ENCODE measurements around a stretch of chr11.

DNA sequence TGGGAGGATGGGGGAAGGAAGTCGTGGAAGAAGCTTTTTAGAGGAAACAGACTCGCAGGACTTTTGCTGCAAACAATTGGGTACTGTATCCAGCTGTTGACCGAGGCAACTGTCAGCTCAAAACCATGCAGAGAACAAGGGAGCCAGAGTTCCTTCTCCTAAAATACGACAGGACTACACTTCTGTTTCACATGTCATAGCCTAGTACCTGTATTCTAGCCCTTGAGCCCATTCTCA, 66.7 kb downstream of the GAB2 start:
- PRO-cap: no peak
- RAMPAGE, long total RNA, 4 experiments: no peak in any of the 4 experiments

GRCh38 chr11:78369396-78369894, 48.2 kb downstream of the GAB2 start:
- PRO-cap: no peak
- RAMPAGE, long total RNA, 4 experiments: no peak in any of the 4 experiments

GRCh38 chr11:78418409-78418817, 793 bp upstream of the GAB2 start:
- PRO-cap: no peak
- RAMPAGE, long total RNA, 4 experiments: no peak in any of the 4 experiments

DNA sequence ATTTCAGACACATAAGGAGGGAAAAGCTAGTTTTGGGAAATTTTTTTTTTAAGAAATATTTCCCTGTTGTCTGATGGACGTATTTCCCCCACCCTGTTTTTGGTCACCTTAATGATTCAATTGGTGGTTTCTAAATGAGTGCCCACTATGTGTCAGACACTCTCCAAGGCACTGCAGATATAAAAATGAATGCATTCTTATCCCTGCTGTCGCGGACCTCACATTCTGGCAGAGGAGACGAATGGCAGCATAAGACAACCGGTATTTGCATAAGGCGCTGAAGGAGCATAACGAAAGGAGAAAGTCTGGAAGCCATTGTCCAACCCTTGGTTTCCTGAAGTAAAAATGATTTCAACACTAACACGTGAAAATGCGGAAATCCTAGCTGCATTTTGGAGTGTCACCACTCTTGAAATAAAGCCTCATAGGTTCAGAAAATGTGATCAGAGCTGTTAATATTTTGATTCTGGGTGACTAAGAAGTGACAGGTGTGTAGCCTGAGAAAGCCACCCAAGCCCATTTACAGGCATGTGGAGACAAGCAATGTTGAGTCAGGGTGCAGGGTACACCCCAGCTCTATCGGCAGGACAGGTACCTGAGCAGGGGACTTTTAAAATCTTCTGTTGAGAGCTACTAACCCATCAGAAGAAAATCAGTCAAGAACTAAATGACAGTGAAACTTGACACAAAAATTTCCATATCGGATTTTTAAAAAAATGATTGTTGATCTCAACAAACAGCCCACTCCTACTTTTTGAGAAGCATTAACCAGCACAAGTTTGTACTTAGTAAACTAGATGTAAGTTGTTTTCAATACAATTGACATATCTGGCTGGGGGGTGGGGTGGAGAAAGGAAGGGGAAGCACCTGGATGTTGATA, 10.2 kb upstream of the GAB2 start:
- PRO-cap: no peak
- RAMPAGE, long total RNA, 4 experiments: start-site peak on the plus strand in 1 of 4 experiments, centred at position 207 of the sequence, 22 reads per replicate

DNA sequence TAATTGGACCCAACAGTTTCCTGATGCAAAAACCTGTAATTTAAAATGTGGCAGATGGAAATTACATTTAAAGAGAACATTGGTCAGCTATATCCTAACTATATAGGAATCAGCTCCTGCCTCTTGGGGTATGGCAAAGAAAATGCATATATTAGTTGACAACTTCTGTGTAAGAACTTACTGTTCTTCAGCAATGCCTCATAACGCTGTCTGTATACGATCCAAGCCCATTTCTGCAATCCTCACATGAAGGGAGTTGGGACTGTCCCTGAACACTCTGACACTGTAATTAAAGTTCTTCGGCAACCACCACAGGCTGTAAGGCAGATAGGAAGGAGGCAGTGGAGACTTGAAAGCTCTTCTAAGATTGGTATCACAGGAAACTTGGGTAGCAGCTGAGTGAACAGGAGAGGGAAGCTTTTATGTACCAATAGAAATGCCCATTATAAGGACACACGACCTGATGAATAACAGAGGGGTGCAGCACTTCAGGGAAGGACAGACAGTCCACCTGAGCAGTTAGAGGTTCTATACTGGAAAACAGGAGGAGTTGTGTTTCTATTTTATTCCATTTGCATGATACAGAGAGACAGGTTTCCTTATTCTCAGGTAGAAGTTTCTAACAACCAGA, 12.0 kb upstream of the GAB2 start:
- PRO-cap: no peak
- RAMPAGE, long total RNA, 4 experiments: no peak in any of the 4 experiments

DNA sequence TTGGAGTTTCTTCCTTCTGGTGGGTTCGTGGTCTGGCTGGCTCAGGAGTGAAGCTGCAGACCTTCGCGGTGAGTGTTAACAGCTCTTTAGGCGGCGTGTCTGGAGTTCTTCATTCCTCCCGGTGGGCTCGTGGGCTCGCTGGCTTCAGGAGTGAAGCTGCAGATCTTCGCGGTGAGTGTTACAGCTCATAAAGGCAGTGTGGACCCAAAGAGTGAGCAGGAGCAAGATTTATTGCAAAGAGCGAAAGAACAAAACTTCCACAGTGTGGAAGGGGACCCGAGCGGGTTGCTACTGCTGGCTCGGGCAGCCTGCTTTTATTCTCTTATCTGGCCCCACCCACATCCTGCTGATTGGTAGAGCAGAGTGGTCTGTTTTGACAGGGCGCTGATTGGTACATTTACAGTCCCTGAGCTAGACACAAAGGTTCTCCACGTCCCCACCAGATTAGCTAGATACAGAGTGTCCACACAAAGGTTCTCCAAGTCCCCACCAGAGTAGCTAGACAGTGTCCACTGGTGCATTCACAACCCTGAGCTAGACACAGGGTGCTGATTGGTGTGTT, 46.5 kb upstream of the GAB2 start:
- PRO-cap: no peak
- RAMPAGE, long total RNA, 4 experiments: no peak in any of the 4 experiments

- PRO-cap: no peak
- RAMPAGE, long total RNA, 4 experiments: no peak in any of the 4 experiments
Measured at GRCh38 chr11:78532858-78533197, 41.8 kb downstream of the NARS2 start.

DNA sequence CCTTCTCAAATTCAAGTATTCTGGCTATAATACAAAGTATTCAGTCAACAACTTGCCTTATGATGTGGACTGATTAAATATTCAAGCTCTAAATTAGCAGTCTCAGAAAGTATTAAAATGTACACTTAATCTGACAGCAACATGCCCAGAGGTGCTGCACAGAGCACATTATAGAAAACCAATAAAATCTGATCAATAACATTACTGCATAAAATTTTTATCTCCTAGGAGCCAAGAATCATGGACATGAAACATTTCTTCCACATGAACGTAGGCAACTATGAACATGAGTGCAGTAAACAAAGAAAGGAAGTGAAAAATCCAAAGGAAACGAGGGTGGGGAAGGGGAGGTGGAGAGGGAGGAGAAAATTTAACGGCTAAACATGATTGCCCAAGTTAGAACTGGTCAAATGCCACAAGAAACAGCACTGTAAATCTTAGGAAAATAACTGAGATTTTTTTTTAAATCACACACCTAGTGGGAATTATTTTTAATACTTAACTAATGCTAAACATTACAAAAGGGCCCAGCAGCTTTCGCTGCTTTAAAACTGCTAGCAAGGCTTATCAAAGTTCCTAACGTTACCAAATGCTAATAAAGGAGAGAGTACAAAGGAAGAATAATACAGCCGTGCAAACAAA, 13.9 kb downstream of the NARS2 start:
- PRO-cap: no peak
- RAMPAGE, long total RNA, 4 experiments: no peak in any of the 4 experiments

GRCh38 chr11:78734372-78734752, 159.7 kb upstream of the NARS2 start:
- PRO-cap: no peak
- RAMPAGE, long total RNA, 4 experiments: no peak in any of the 4 experiments

DNA sequence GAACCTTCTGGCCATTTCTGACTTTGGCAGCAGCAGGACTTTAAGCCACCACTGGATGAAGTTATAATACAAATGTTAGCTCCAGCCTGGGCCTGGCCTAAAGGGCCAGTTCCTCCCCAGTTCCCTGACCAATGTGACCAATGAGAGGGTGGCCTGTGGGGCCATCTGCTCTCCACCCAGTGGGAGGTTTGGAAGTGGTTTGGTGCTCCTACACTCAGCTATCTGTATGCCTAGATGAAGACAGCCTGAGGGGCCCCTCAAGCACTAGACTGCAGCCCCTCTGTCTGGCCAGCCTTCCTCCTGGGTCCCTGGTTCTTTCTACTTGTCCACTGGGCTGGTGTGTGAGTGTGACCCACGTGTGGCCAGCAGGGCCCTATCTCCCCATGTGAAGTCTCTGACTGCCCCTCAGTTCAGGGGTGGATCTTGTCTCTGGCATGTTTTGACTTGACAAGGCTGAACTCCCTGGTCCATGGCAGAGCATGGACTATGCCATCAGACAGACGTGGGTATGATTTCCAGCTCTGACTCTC, 254.2 kb upstream of the NARS2 start:
- PRO-cap: no peak
- RAMPAGE, long total RNA, 4 experiments: no peak in any of the 4 experiments

- PRO-cap: no peak
- RAMPAGE, long total RNA, 4 experiments: no peak in any of the 4 experiments
Measured at GRCh38 chr11:78840556-78840984, 265.9 kb upstream of the NARS2 start.

DNA sequence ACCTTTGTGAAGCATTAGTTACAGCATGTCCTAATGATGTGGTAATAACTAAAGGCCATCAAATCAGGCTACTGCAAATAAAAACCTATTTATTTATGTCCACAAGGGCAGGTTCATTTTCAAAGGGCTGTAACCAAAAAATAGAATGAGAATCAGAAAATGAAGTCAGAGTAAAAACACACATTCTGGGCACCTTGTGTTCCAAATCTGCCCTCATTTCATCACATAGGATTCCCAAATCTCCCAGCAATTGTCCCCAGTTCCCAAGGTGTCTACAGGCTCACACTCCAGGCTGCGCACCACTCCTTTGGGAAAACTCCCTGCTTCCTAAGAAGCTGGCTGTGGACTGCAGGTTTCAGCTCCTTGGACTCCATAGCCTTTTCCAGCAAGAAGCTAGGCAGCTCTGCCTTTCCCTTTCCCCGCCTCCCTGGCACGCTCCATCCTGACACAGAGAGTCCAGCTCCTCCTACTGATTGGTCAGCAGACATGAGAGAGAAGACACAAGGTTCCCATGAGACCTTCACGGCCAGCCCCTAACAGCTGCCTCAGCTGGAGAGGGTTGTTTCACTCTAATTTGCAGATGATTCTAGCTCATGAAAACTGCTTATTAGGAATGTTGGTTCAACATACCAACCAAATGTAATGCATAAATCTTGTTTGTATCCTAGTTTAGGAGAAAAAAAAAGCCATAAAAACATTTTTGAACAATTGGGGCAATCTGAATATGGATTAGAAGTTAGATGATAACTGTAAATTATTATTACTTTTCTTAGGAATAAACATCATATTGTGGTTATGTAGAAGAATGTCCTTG, 27.6 kb downstream of the TENM4 start:
- PRO-cap: no peak
- RAMPAGE, long total RNA, 4 experiments: no peak in any of the 4 experiments

DNA sequence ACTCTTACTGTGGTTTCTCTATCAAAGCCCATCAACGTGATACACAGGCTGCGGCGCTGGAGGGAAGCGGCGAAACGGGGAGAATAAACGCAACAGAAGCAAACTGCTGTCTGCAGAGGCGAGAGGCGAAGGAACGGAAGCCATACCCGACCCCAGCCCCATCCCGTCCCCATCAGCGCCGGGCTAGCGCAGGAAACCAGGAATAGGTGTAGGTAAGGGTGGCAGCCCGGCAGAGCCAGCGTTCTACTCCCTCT, 2.6 kb downstream of the TENM4 start:
- PRO-cap: no peak
- RAMPAGE, long total RNA, 4 experiments: no peak in any of the 4 experiments

- PRO-cap: no peak
- RAMPAGE, long total RNA, 4 experiments: no peak in any of the 4 experiments
Measured at GRCh38 chr11:79438527-79439181, 2.2 kb downstream of the TENM4 start.

DNA sequence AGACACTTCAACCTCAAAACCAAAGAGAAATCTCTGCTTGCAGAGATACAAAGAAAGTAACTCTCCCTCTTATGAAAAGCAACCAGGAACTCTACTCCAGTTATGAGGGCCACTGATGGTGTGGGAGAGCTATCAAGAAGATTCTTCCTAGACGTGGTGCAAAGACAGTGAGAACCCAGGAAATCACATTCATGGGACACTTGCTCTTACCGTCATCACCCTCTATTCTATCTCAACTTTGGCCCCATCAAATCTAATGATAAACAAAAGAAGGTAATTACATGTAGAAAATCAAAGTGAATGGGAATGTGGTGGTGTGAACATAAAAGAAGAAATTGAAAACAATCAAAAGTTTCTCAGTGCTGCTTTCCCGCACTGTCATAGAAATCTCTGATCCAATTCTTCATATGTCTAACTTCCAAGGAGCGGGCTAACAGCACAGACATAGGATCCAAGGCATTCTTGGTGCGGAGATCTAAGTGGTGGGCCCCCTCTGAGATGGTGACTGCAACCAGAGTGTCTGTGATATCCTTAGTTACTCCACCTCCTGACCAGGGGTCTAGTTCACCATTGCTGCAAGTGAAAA, 75.6 kb downstream of the PRCP start:
- PRO-cap: no peak
- RAMPAGE, long total RNA, 4 experiments: no peak in any of the 4 experiments

GRCh38 chr11:82922418-82923203, 21.1 kb downstream of the DDIAS start:
- PRO-cap: no peak
- RAMPAGE, long total RNA, 4 experiments: no peak in any of the 4 experiments

DNA sequence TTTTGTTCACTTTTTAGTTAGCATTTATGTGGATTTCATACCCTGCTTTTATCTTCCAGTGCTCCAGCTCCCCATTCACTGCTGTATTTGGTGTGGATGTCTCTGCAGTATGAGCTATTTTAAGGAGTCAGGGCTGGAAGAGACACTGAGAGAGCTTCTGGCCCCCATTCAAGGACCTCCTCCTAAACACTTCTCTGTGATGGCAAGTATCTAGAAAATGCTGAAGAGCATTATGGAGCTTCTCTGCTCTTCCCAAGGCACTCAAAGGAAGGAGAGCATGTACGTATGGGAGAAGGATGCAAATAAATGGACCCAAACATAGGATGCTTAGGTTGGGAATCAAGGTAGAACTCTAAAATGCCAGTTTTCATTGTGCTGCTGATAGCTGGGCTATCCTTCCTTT, 79.4 kb downstream of the RAB30 start:
- PRO-cap: no peak
- RAMPAGE, long total RNA, 4 experiments: no peak in any of the 4 experiments

DNA sequence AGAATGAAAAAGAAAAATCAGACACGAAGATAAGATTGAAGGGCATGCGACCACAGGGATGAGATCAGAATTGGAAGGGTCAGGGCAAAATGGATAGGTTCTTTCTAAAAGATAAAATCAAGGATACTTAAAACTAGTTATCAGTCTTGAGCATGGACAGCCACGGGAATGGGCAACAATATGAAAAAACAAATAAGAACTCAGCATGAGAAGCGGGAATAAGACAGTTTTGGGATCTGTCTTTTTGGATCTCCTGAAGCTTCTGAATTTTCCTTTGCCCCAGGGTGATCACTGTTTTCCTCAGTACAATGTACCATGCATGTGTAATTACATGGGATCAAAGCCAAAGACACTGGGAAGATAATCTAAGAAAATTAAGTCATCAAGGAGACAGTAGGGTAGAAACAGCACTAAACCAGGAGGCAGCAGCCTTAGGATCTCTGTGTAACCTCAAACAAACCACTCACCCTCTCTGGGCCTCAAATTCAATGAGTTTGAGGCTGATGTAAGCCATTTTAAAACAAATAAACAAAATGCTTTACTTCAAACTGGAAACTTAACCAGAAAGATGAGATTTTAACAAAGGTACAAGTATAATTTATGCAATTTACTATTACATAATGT, 77.2 kb downstream of the RAB30 start:
- PRO-cap: no peak
- RAMPAGE, long total RNA, 4 experiments: no peak in any of the 4 experiments

DNA sequence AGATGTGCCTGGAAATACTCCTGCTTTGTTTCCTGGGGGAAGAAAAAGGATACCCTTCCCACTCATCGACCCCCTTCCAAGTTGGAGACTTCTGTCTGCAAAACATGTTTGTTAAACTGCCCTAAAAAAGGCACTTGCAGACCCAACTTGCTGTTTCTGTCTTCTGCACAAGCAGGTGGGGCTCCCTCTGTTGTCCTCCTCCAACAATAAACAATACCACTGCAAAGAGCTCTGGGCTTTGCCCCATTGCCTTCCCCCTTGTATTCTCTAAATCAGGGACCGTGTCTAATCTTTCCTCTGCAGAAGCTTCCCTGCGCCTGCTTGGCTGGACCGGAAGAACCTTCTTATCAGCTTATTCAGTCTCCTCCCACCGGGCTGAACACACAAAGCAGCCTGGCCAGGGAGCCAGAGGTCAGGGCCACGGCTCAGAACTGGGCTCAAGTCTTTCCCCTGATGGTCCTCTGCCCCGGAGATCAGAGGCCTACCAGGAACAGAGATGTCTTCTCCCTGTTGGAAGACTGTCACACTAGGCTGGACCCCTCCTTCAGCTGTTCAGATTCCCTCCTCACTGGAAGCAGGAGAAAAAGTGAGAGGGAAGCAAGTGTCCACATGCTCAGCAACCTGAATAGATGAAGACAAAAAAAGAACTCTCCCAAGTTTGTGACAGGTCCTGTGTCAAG, 63.8 kb downstream of the RAB30 start:
- PRO-cap: no peak
- RAMPAGE, long total RNA, 4 experiments: no peak in any of the 4 experiments

DNA sequence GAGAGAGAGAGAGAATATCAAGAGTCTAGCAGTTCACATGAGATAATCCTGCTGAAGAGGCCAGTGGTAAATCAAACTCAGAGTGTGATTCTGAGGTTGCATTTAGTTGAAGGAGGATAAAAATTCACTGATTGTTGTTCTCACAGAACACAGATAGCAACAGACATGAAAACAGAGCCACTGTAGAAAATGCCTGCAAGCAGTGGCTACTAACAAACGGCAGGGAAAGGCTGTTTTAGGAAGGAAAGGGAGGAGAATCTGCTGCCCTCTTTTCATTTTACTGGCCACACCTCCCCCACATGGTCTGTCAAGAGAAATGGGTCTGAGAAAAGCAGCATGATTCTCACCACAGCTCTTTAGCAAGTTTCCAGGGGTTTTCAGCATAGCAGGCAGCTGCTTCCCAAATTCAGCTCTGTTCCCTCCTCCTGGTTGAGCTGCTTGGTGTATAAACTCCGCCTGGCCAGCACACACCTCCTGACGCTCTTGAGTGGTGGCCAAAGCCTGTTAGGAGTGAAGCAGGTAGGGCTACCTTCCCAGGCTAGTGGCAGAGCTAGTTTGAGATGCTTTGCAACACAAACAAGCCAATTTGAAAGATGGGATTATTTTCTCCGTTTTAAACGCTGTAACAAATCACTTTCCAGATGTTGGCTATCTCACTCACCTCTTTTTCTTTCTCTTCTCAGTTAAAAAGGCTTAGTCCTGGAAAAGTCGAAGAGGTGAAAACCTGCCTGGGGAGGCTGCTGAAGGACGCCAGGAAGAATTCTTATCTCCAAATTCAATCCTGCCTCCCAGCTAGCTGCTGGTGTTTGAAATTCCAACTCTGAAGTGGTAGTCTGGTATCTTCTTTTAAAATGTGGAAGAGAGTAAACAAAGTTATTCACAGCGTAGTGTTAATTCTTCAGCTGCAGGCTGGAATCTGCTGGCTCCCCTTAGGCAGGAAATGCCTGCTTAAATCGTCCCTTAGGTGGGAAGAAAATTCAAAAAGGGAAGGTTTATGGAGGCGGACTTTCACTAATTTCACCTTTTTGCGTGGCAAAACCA, 438.7 kb upstream of the CCDC90B start:
- PRO-cap: no peak
- RAMPAGE, long total RNA, 4 experiments: start-site peak on the minus strand in 1 of 4 experiments, centred at positions 482 to 841 of the sequence, 10 to 17 reads per replicate